Measurements from ENCODE around the genes B4GALT6 and RNF138.

DNA sequence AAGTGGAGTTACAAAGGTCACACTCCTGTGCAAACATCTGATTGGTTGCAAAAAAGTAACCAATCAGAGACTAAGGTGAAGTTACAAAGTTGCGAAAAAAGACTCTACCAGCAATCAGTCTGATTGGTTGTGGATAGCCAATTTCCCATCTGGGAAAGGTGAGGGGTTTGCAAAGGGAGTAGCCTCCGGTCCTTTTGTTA, 131.9 kb downstream of the SS18 start:
- RRBS: no CpG with 5 or more reads among the region's 2 CpGs

DNA sequence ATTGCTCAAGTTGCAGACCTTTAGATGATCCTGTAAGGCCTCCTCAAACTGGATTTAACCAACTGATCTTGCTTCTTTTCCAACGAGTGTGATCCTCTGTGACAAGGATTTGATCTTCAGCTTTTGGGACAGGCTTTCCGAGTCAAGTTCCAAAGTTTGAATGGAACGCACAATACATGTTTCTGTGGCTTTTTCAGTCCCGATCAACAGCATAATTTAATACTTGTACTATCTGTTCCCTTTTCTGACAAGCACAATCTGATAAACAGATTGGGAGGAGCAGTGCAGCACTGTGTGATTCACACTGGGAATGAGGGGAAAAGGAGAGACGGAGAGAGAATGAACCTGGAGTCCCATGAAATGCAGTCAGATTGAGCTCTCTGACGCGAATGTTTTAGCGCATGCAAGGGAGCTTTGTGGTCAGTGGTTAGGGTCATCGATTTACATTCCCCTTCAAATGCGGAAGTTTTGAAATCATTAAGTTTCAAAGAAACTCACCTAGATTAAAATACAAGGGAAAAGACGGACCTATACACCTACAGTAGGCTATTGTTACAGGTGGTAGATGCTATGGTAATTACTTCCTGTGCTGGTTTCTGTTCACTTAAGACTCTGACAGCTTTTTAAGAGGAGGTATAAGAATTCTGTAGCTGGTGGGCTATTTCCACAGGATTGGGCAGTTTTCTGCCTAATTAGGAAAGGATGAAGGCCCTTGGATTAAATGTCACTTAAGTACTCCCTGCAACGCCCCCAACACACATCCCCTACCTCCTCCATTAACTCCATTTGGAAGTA, 99.6 kb downstream of the KCTD1 start:
- RRBS: no CpG with 5 or more reads among the region's 12 CpGs

- RRBS: no CpG with 5 or more reads among the region's 11 CpGs
Observed at GRCh38 chr18:26458459-26459151, 89.7 kb downstream of the KCTD1 start.

DNA sequence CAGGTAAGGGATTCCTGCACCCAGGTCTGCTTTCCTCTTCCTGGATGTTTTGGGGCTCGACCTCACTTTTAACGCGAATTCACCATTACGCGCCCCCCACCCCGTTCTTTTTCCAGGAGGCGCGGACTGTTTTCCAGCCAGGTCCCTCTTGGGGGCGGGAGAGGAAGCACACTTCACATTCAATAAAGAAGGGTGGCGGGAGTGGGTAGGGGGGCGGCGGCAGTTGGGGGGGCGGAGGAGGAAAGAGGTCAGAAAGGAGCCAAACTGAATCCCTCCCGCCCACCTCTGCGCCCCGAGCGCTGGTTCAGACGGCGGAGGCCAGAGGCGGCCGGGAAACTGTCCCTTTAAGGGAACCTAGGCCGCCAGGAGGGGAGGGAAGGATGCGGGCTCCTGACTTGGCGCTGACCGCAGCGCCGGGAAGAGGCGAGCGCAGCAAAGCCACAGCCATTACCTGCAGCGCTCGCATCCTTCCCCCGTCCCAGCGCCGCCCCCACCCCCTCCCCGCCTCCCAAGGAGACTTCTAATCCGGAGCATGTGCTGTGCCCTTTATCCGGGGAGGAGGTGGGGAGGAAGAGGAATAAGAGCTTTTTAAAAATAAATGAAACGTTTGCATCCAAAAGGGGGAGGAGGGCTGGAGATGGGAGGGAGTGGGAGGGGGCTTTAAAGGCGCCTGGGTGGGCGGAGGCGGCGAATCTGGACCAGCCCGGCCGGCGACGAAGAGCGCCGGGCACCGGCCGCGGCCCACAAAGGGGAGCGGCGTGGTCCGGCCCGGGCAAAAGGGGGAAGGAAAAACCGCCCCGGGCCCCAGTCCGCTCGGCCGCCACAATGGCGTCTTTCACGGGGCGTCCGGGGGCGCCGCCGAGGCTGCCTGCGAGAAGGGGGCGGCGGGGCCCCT, 107.7 kb upstream of the KCTD1 start:
- RRBS: 2% methylated on average over 21 of the region's 70 CpGs

DNA sequence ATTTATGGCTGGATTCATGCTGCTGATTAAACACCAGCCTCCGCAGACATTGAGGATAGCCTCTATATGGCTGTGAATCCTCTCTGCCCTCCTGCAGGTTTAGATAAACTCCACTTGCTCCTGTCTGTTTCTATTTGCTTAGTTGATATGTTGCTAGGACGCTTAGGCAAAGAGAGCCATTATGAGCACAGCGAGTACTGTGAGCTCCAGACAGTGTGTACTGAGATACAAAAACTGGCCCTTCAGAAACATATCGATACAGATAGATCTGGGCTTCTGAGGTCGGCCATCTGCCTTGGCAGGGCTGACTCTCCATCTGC, 127.7 kb downstream of the CHST9 start:
- RRBS: no CpG with 5 or more reads among the region's 5 CpGs

GRCh38 chr18:28240299-28241167, 63.6 kb upstream of the CDH2 start:
- RRBS: no CpG with 5 or more reads among the region's 35 CpGs

DNA sequence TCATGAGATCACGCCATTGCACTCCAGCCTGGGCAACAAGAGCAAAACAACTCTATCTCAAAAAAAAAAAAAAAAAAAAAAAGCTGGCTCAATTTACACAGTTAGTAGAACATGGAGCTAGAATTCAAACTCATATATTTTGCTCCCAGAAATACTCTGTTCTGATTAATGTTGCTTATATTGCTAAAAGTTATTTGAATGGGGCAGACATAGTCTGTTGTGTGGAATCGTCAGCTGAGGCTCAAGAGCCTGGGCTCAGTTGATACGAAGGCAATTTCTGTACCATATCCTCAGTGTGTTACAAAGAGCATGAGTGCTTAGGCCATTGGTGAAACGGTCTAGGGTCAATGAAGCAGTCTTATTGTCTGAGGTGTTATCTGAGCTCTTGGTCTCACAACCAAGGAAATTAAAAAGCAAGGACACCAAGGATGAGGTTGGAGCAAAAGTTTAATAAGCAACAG, 40.3 kb upstream of the DSC1 start:
- RRBS: no CpG with 5 or more reads among the region's 4 CpGs

GRCh38 chr18:31278653-31279153, 39.3 kb upstream of the DSG1 start:
- RRBS: no CpG with 5 or more reads among the region's 1 CpG

DNA sequence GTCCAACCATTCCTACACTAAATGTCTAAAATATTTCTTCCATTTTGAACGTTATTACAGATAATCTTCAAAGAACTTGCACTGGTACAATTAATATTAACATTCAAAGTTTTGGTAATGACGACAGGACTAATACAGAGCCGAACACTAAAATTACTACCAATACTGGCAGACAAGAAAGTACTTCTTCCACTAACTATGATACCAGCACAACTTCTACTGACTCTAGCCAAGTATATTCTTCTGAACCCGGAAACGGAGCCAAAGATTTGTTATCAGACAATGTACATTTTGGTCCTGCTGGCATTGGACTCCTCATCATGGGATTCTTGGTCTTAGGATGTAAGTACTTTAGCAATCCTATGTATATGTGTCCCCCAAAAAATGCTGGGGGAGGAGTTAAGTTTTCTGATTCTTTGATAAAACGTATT, 21.7 kb downstream of the DSG1 start:
- RRBS: no CpG with 5 or more reads among the region's 6 CpGs

GRCh38 chr18:31680919-31681242, 3.5 kb downstream of the B4GALT6 start:
- RRBS: no CpG with 5 or more reads among the region's 2 CpGs

DNA sequence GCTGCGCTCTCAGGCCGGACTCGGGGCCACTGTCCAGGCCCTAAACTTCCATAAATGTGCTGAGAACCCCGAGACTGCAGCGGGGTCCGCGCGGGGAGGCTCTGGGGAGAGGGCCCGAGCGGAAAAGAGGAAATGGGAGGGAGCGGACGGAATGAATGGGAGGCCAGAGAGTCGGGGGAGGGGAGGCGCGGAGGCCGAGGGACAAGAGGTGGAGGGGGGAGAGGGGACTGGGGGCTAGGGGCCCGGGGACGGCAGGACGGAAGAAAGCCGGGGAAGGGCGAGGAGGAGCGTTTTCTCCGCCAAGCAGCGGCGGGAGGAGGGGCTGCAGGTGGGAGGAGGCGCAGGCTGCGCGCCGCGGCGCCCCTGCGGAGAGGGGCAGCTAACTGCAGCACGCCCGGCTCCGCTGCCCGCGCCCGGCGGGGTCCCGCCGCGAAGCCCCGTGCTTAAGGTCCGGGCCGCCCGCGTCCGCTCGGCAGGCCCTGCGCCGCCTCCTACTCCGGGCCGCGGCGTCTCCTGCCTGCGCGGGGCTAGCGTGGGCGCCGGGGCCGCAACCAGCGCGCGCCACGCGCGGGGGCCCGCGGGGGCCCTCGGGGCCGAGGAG, at the start of gene B4GALT6:
TSS of gene B4GALT6 (minus strand) at position 129 of the 601 bp plus-strand sequence.
- RRBS: 3% methylated on average over 29 of the region's 71 CpGs

- RRBS: no CpG with 5 or more reads among the region's 4 CpGs
Observed at GRCh38 chr18:32040767-32041454, 22.3 kb downstream of the RNF125 start.

- RRBS: 2% methylated on average over 38 of the region's 96 CpGs
Observed at GRCh38 chr18:32091536-32092587, at the start of gene RNF138. RNF138 (plus strand) TSS chr18:32091874.

- RRBS: no CpG with 5 or more reads among the region's 2 CpGs
Observed at GRCh38 chr18:32096840-32097266, 5.2 kb downstream of the RNF138 start.

GRCh38 chr18:32160545-32160991, 29.3 kb upstream of the MEP1B start:
- RRBS: no CpG with 5 or more reads among the region's 2 CpGs

GRCh38 chr18:32283538-32283926, 93.7 kb downstream of the MEP1B start:
- RRBS: no CpG with 5 or more reads among the region's 3 CpGs

GRCh38 chr18:32286890-32288229, 97.5 kb downstream of the MEP1B start:
- RRBS: no CpG with 5 or more reads among the region's 36 CpGs

- RRBS: no CpG with 5 or more reads among the region's 2 CpGs
Observed at GRCh38 chr18:32384147-32384402, 86.6 kb downstream of the GAREM1 start.

GRCh38 chr18:32428593-32429292, 41.9 kb downstream of the GAREM1 start:
- RRBS: no CpG with 5 or more reads among the region's 5 CpGs

Measured in choroid plexus epithelial cell (primary cell).